Iris pigment epithelial cell (primary cell): ENCODE data around the genes TESK1 and SIT1.

GRCh38 chr9:35490863-35491127 is 884 bp downstream of the RUSC2 start:
- RRBS = 5% methylated on average over 2 of the region's 8 CpGs

GRCh38 chr9:35510563-35511583 is 21.0 kb downstream of the RUSC2 start:
- RRBS = no CpG with 5 or more reads among the region's 6 CpGs

GRCh38 chr9:35604991-35605675 is at the start of gene TESK1:
Gene TESK1, plus strand, starts transcription at chr9:35605262.
- RRBS = 2% methylated on average over 39 of the region's 78 CpGs

DNA sequence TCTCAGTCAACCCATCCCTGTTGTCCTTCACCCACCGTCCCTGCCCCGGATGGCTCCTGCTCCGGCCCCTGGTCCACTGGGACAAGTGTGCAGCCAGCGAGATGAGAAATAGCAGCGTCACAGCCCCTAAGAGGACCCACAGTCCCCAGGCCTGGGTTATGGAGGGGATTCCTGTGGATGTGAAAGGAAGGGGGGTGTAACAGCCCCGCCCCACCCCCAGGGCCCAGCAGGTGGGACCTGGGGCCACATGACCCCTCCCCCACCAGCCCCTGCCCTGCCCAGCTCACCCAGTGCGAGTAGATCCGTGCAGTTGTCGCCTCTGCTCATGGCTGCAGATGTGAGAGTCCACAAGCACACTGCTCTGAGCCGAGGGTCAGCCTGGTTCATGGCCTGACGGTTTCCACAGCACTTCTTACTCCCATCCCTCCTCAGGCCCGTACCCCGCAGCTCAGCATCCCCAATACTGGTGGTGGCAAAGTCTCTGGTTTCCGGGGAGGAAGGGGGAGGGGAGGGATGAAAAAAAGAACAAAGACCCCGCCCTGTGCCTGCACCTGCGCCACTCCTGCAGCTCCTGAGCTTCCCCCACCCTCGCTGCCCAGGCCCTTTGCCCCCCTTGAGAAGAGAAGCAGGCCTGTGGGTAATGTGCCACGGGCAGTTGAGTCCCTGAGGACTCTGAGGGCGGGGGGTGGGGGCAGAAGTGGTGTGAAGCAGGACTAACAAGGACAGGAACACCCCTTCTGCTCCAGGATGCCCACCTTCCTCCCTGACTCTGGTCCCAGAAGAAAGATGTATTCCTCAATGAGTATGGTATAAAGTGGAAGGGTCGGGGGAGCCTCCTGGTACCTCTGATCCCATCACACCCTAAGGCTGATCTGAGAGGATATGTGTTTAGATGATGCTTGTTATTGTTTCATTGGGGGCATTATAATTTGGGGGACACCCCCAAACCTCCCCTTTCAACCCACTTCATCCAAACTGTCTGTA is at the start of gene SIT1:
Gene SIT1, minus strand, starts transcription at position 465 of the 984 bp plus-strand sequence.
- RRBS = no CpG with 5 or more reads among the region's 20 CpGs

GRCh38 chr9:35664098-35664857 is 717 bp downstream of the ARHGEF39 start:
- RRBS = no CpG with 5 or more reads among the region's 10 CpGs

DNA sequence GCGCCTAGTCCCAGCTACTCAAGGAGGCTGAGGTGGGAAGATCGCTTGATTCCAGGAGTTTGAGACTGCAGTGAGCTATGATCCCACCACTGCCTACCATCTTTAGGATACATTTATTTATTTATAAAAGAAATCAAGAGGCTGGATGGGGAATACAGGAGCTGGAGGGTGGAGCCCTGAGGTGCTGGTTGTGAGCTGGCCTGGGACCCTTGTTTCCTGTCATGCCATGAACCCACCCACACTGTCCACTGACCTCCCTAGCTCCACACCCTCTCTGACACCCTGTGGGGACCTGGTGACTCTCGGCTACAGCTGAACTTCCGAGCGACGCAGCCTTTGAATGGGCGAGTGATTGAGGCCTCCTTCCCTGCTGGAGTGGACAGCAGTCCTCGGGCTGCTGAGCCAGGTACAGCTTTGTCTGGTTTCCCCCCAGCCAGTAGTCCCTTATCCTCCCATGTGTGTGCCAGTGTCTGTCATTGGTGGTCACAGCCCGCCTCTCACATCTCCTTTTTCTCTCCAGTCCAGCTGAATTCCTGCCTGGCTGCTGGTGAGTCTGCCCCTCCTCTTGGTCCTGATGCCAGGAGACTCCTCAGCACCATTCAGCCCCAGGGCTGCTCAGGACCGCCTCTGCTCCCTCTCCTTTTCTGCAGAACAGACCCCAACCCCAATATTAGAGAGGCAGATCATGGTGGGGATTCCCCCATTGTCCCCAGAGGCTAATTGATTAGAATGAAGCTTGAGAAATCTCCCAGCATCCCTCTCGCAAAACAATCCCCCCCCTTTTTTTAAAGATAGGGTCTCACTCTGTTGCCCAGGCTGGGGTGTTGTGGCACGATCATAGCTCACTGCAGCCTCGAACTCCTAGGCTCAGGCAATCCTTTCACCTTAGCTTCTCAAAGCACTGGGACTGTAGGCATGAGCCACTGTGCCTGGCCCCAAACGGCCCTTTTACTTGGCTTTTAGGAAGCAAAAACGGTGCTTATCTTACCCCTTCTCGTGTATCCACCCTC is 6.2 kb downstream of the CA9 start:
- RRBS = no CpG with 5 or more reads among the region's 16 CpGs

GRCh38 chr9:35699894-35700588 is 10.3 kb upstream of the TPM2 start:
- RRBS = no CpG with 5 or more reads among the region's 15 CpGs

DNA sequence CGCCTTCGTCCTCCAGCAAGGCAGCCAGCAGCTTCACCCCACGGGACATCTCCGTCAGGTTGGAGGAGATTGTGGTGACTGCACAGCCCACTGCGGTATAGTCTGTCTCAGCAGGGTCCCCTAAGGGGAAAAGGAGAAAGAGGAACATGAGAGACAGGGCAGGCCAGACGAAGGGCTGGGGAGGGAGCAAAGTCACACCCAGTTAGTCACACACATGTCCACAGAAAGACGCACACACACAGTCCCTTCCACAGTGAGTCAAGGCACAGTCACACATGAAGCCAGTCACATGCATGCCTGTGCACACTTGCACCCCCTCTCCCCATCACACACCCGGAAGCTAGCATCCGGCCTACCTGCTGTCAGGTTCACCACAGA is 12.8 kb downstream of the TLN1 start:
- RRBS = no CpG with 5 or more reads among the region's 9 CpGs

- RRBS = no CpG with 5 or more reads among the region's 11 CpGs
Measured at GRCh38 chr9:35725391-35725795, 6.6 kb downstream of the TLN1 start.

- RRBS = no CpG with 5 or more reads among the region's 12 CpGs
Measured at GRCh38 chr9:35751019-35751798, 2.1 kb downstream of the RGP1 start.

GRCh38 chr9:35846165-35846833 is 17.3 kb downstream of the TMEM8B start:
- RRBS = 36% methylated on average over 2 of the region's 44 CpGs

GRCh38 chr9:35907552-35908462 is 1.5 kb upstream of the SPAAR start:
- RRBS = no CpG with 5 or more reads among the region's 15 CpGs

- RRBS = no CpG with 5 or more reads among the region's 28 CpGs
Measured at GRCh38 chr9:35962027-35962895, 4.3 kb upstream of the OR2S2 start.

DNA sequence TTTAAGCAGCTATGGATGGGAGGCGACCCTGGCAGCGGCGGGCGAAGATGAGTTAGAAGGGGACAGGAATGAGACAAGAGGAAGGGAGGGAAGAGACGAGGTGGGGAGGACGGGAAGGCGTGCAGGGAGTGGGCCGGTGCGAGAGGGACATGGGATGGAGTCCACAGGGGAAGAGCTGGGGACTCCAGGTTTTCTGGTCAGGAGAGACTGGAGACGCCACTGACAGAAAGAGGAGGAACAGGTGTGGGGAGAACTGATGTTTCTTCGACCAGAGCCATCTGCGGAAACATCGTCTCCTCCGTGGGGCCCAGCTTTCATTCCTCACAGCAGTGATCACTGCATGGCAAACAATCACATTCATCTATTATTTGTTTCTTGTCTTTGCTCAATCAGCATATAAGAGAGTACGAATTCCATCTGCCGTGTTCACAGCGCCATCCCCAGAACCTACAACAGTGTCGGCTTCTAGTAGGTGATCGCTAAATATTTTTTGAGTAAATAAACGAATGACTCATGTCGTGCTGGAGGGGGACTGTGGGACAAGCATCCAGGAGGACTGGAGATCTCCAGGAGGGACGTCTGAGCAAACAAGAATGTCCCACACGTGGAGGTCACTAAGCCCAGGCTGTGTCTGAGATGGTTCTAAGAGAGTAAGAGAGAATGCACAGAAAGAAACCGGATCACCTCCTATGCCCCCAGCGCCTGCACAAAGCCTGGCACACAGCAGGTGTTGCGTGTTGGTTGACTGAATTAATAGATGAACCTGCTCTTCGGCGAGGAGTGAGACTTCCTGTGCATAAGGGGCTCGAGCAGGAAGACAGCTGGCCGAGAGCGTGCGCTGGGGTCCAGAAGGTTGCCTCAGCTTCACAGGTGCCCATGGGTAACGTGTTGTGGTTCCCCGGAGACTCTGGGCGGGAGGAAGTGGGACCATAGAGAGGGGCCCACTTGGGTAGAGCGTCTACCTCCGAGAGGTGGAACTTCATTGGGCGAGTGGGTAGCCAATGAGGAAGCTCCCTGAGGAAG is 192.8 kb downstream of the MELK start:
- RRBS = no CpG with 5 or more reads among the region's 38 CpGs

DNA sequence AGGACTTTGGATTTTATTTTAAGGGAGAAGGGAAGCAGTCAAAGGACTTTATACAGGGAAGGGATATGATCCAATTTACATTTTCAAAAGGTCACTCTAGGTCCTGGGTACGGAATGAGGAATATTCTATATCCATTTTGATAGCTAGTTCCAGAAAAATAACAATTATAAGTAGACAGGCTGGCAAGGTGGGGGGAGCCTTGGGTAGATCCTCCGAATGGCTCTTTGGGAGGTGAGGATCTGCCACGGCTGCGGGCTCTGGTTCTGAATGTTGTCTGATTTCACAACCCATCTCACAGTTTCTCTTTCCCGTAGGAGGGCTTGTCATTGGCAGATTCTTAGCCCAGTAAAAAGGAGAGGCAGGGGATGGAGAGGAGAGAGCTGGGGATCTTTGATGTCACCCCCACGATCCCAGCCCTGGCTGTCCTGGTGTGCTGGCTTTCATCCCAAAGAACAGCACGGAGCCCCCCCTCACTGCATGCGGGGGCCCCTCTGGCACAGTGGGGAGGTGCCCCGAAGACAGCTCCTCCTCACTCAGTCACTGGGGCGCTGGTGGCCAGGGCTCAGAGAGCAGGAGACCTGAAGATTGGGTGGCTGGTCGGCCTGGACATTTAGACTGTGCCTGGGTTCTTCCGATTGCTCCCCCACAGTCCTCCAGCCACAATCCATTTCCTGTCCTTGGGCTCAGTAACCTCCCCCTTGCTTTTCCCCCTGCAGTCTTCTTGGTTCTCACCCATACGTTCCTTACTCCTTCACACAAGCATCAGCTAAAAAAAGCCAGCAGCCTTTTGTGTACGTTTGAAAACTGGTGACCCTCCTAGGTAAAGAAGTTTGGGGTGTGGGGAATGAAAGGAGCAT is 207.4 kb downstream of the MELK start:
- RRBS = no CpG with 5 or more reads among the region's 14 CpGs

DNA sequence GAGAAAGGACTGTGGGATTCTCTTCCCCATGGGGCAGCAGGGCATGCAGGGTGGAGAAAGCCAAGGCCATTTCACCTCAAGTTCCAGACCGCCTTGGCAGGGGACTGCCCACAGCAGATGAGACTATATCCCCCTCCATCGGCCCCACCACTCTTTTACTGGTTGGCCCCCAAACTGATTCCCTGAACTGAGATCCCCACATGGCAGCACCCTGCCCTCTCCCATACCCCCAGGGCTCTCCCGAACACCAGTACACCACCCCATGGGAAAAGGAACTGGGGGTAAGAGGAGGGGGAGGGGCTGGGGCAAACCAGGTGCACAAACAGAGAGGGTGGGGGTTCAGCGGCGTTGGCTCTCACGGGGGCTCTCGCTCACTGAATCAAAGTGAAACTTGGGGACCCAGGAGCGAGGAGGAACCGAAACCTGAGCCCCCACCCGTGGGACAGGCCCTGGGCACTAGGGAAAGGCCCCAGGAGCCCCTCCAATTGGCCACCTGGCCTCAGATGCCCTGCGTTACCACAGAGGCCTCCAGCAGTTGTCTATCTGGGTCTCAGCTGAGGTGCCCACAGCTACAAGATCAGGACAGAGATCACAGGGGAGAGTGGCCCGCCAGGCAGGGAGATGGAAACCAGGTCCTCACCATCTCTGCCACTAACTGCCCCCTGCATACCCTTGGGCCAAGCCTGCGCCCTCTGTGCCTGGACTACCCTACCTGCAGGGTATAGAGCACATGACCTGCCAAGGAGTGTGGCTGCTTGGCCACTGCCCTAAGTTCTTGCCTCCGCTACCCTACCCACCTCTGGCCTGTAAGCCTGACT is 40.2 kb downstream of the PAX5 start:
- RRBS = no CpG with 5 or more reads among the region's 14 CpGs

DNA sequence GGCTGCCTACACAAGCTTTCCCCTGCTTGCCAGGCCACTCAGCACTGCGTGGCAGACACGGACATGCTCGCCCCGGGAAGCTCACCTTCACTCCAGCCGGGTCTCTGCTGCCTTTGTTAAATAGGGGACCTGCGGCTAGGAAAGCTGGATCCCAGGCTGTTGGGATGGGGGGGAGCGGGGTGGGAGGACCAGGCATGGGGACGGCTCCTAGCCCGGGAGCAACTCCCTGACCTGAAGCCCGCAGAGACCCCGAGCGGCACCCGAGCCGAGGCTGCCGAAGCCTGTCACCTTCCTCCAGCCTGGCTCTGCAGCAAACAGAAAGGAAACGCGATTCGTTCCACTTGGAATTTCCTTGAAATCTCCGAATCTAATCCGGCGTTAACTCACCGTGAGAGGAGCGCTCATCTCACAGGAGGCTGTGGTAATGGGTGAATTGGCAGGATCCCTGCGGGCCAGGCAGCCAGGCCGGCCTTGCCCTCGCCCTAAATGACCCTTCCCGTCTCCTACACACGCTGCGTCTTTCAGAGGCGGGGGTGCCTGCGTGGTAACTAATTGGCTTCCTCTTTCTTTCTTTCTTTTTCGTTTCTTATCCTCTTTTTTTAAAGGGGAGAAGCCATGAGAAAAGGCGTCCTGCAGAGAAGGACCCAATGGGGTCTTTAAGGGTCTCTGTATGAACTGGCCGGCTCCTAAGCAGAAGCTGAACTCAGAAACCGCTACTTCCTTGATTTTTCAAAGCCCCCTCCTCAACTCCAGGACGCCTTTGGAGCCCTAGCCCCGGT is 8.6 kb downstream of the PAX5 start:
- RRBS = under 1% methylated on average over 10 of the region's 37 CpGs

DNA sequence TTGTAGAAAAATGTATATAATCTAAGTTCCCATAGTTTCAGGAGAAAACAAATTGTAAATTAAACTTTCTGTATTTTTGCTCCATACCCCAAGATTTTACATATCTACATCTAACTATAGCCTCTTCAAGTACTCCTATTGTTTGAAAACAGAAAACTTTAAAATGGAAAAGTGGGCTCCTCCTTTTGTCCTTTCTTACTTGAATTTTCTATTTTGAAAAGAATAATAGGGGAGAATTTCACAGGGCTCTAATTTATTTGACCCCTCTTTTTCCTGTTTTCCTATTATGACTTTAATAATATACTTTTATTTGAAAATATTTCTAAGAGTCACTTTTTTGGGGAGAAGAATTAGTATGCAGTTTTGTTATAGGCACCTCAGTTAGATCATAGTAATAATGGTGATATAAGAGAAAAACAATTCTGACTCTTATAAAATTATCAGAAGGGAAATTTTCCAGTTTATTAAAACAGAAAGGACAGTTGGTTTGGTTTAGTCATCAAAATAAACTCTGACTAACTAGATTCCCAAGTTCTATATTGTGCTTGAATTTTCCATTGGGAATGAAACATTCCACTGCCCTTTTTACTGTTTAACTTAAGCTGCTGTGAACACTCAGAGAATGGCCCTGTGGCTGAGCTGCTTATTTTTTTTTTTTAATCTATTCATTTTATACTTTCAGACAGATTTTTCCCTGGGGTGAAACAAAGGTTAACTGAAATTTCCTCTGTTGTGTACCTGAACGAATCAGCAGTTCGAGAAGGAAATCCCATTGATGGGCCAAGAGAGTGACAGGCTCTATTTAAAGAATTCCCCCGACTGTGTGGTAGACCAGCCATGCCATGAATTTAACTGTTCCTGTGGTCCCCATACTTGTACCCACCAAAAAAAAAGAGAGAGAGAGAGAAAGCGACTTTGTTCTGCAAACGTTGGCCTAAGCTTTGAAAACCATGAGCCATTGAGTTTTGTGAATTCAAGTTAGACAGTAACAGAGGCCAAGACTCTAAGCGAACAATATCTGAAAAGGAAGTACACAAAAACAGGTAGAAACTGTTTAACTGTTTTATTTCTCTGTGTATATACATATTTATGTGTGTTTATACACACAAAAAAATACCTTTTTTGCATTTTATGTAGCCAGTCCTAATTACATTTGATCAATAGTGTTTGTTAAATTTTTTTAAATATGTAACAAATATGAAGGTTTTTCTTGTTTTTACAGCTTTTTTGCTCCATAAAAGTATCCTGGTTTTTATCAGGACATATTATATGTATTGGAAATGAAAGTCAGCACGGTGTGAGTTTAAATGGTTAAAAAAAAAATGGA is 138.7 kb upstream of the GRHPR start:
- RRBS = no CpG with 5 or more reads among the region's 7 CpGs

DNA sequence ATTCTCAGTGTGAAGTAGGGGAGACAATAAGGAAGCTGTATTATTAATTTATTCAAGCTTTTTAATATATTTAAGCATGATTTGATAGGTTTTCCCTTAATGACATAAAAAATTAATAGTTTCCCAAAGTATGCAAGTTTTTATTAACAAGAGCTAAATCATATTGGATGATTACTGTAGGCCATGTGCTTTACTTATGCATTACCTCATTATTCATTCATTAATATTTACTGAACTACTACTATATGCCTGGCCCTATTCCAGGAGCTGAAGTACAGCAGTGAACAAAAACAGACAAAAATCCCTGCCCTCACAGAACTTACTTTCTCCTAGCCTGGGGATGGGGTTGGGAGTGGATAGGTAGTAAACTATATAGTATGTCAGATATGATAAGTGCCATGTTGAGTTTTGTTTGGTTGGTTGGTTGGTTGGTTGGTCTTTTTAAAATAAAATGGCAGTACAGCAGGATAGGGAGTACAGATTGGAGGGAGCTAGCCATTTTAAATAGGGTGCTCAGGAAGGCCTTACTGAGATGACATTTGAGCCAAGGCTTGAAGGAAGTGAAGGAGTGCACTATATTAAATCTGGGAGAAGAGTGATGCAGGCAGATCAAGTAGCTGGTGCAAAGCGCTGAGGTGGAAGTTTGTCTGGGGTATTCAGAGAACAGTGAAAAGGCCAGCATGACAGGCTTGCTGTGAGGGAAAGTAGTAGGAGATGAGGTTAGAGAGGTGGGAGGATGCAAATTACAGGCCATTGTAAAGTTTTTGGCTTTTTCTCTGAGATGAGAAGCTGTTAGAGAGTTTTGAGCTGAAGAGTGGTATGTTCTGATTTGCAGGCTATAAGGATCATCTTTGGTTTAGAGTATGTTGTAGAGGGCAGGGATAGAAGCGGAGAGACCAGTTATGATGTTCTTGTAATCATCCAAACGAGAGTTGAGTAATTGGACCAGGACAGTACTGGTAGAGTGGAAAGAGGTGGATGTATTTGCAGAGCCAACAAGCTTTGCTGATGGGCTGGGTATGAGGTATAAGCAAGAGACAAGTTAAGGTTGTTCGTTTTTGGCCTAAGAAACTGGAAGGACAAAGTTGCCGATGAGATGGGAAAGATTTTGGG is 80.9 kb upstream of the GRHPR start:
- RRBS = no CpG with 5 or more reads among the region's 5 CpGs

- RRBS = no CpG with 5 or more reads among the region's 22 CpGs
Measured at GRCh38 chr9:37408684-37409693, 13.5 kb upstream of the GRHPR start.